Colon Carcinoma Metastatic in the Brain (tissue), 2 donors: ENCODE data around the genes CGB1, CGB7 and PPFIA3.

GRCh38 chr19:48873650-48874206 lies 1.5 kb downstream of the PPP1R15A start:
- PRO-cap, 2 experiments = peak in 2 of 2 experiments; most common minus-strand start chr19:48873673 (in 2)

DNA sequence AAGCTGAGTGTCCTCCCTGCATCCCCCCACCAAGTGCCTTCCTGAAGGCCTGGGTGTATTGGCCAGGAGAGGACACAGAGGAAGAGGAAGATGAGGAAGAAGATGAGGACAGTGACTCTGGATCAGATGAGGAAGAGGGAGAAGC lies 1.9 kb downstream of the PPP1R15A start:
- PRO-cap, 2 experiments = no peak in any of the 2 experiments

GRCh38 chr19:48895781-48896684 lies 2.5 kb downstream of the TULP2 start:
- PRO-cap, 2 experiments = no peak in any of the 2 experiments

DNA sequence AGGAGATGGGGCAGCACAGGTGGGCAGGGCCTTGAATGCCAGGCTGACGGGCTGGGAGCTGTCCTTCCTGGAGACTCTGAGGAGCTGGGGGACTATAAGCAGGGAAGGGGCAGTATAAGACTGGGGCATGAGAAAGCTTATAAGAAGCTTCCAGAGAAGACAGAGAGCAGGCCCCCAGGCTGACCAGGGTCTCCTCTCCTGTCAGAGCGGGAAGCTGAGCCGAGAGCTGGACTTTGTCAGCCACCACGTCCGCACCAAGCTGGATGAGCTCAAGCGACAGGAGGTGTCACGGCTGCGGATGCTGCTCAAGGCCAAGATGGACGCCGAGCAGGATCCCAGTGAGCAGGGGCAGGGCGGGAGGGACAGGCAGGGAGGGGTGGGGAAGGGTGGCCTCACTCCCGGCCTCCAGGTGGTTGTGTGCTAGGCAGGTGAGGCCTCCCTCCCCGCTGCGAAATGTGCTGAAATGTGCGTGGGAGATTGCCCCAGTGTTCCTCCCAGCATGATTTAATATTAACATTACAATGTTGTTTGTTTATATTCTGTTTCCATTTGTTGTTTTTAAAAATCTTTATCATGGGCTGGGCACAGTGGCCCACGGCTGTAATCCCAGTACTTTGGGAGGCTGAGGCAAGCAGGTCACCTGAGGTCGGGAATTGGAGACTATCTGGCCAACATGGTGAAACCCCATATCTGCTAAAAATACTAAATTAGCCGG lies 5.6 kb downstream of the NUCB1 start:
- PRO-cap, 2 experiments = no peak in any of the 2 experiments

DNA sequence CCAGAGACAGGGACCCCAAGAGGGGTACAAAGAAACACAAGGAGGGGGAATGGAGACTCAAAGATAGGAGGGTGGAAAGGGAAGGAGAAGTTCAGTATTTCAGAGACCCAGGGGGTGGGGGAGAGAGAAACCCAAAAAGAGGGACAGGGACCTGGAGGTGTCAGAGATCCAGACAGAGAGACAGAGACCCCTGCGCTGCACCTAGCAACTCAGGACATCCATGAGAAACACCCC lies 219 bp upstream of the ENSG00000268655 start:
- PRO-cap, 2 experiments = no peak in any of the 2 experiments

DNA sequence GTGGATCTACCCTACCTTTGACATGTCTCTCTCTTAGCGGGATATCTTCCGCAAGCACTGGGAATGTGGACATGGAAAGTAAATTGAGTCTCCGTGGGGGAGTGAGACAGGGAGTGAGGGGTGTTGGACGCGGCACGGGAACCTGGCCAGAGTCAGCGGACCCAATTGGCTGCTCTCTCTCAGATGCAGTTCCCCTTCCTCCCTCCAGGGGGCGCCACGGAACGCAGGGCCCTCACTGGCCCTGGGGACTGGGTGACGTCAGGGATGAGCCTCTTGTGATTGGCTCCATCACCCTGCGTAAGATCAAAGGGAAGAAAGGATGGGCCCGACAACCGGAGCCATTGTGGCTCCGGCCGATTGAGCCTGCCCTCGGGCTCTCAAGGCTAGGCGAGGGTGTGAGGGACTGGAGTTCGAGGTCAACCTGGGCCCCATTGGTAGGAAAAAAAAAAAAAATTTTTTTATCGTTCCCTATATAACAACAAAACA lies at the start of gene CGB1:
Gene CGB1, minus strand, starts transcription at position 208 of the 486 bp plus-strand sequence.
- PRO-cap, 2 experiments = no peak in any of the 2 experiments

DNA sequence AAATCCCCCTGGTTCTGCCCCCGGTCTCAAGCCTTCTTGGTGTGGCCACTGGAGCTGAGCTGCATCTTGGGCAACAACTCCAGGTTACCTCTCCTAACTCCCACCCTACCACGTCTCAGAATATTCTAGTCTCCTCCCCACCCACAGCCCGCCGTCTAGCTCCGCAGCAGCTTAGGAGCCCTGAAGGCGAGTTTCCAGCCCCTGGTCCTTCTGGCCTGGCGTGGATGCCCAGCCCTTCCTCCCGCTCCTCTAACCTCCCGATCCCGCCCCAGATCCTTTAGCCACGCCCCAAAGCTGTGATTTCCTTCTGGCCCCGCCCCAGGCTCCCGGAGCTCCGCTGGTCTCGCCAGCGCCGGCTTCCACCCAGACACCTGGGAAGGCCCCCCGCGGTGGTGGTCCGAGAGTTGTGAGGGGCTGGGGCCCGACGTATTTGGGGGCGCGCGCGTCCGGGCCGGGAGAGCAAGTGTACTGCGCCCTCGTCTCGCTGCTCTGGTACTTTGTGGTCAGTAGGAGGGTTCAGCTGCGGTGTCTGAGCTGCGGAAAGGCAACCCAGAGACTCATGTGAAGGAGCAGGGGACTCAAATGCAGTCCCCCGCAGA lies at the start of gene CGB7:
Gene CGB7, minus strand, starts transcription at position 226 of the 599 bp plus-strand sequence.
- PRO-cap, 2 experiments = no peak in any of the 2 experiments

GRCh38 chr19:49119216-49119855 lies at the start of gene PPFIA3:
PPFIA3 (plus strand) TSS chr19:49119544.
- PRO-cap, 2 experiments = peak in 2 of 2 experiments; most common plus-strand start chr19:49119703 (in 2); most common minus-strand start chr19:49119659 (in 1)

DNA sequence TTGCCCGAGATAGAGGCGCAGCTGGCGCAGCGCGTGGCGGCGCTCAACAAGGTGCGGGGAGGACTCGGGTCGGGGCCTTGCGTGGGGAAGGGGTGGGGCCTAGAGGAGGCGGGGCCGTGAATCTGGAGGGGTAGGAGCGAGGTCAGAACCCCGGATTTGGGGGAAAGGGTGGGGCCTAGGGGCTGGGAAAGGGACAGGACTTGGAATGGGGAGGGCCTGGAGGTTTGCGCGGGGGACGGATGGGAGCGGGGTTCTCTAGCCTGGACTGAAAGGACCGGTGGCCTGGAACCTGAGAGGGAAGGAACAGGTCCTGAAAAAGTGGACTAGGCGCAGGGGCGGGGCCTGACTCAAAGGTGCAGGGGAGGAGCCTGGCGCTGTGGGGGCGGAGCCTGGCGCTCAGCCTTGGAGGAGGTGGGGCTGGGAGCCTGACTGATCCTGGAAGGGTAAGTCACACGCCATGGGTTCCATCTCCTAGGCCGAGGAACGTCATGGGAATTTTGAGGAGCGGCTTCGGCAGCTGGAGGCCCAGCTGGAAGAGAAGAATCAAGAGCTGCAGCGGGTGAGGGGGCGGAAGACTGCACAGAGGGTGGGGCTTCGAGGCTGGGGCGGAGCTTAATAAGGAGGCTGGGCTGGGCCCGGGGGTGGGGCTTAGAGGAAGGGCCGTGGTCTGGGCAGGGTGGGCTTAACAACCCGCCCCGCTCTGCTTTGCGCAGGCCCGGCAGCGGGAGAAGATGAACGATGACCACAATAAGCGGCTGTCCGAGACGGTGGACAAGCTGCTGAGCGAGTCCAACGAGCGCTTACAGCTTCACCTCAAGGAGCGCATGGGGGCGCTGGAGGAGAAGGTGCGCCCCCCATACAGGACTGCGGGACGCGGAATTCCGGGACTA lies 14.2 kb downstream of the PPFIA3 start:
- PRO-cap, 2 experiments = no peak in any of the 2 experiments

DNA sequence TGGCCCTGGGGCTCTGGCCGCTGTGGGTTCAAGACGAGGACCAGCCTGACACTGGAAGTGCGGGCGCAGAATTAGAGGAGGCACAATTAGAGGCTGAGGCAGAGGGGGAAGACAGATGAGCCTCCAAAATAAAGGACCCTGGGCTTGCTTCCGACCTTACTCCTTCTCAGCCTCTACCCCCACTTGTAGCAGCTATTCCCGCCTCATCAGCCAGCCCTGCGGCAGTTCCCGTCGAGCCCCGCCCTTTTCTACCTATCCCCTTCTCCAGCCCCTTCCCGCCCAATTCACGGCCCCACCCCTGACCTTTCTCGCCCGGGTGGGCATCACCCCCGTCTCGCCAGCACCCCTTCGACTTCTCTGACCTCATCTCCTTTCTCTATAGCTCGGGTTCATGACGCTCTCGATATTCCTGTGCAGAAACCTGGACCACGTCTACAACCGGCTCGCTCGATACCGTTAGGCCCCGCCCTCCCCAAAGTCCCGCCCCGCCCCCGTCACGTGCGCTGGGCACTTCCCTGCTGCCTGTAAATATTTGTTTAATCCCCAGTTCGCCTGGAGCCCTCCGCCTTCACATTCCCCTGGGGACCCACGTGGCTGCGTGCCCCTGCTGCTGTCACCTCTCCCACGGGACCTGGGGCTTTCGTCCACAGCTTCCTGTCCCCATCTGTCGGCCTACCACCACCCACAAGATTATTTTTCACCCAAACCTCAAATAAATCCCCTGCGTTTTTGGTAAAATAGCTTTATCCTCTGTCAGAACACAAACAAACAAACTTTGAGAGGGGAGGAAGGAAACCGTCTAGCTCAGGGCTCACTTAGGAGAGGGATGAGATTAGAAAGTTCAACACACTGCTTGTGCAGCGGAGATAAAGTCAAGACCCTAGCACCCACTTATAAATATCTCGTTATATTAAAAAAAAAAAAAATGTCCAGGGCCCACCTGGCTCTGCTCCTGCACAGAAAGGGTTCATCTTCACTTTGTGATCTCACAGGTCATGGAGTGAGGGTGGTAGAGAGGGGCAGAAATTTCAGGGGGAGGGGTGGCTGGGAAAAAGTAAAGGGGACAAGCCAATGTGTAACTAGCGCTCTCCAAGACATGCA lies 5.0 kb downstream of the CD37 start:
- PRO-cap, 2 experiments = no peak in any of the 2 experiments

GRCh38 chr19:49395429-49396202 lies 7.6 kb downstream of the KASH5 start:
- PRO-cap, 2 experiments = no peak in any of the 2 experiments

- PRO-cap, 2 experiments = no peak in any of the 2 experiments
Observed at GRCh38 chr19:49423267-49423421, 97 bp downstream of the PTH2 start.

- PRO-cap, 2 experiments = no peak in any of the 2 experiments
Observed at GRCh38 chr19:49455767-49456306, 2.8 kb downstream of the ALDH16A1 start.

- PRO-cap, 2 experiments = no peak in any of the 2 experiments
Observed at GRCh38 chr19:49546821-49547401, 19.1 kb downstream of the RCN3 start.

- PRO-cap, 2 experiments = no peak in any of the 2 experiments
Observed at GRCh38 chr19:49560287-49561382, 19.7 kb downstream of the NOSIP start.

DNA sequence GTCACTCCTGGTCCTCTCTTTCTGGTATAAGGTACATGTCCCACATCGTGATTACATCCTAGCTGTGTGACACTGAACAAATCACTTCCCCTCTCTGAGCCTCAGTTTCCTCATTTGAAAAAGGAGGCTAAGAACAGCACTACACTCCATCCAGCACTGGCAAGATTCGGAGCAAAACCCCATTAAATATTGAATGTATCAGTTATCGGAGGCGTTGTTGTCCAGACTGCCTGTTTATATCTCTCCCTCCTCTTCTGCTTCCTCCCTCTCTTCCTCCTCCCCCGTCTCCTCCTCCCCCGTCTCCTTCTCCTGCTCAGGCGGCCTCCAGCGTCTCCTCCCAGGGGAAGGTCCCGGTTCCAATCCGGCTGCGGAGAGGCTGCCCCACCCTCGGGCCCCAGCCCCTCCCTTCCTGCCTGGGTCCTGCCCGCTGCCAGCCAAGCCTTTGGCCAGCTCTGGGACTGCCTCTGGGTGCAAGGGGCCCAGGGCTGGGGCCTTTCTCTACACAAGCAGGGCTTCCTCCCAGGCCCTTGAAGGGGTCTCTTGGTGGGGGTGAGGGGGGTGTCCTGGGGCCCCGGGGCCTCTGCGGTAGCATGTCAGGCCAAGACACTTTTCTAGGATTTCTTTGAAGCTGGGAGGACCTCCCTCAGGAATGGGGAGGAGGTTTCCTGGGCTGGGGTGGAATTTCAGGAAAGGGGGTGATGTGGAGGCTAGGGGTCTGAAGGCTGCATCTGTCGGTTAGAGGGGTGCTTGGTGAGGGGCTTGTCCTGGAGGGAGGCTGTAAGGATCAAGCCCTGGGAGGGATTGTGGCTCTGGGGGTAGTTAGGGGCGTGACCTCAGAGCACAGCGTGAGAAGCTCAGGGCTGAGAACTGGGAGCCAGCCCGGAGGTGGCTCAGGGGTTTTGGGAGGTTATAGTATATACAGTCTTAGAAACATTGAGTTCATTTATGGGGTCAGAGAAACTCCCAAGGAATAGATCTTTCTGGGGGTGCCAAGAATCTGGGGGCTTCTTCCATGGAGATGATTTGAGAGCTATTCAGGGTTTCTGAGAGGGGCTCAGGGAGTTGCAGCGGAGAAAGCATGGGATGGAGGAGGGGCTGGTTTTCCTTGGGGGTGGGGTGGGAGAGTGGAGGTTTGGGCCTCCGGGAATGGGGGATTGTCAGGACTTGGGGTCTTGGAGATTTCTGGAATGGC lies 1.7 kb downstream of the RRAS start:
- PRO-cap, 2 experiments = peak in 1 of 2 experiments; most common plus-strand start position 449 of the sequence (in 1); most common minus-strand start position 337 of the sequence (in 1)

GRCh38 chr19:49673710-49674015 lies 3.4 kb upstream of the PRMT1 start:
- PRO-cap, 2 experiments = no peak in any of the 2 experiments

DNA sequence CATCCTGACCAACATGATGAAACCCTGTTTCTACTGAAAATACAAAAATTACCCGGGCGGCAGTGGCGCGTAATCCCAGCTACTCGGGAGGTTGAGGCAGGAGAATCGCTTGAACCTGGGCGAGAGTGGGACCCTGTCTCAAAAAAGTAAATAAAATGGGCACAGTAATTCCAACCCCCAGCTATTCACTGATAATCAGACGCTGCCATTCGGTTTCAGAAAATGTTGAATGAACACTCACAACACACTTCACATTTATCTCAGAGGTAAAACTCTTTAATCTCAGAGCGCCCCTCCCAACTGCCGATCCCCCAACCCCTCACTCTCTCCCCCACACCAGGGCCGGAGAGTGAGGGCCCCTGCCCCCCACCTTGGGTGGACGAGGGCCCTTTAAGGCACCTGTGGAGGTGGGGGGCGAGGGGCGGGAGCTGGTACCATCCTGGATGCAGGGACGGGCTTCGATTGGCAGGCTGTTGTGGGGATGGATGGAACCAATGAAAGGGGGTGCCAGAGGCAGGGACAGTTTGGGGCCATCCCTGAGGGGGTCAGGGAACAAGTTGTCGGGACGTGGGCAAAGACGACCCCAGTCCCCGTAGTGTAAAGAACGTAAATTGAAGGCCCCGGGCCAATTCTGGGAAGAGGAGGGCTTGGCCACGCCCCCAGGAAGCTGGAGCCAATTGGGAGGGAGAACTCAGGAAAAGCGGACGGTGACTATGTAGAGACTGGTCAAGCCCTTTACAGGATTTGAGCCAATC lies 1.6 kb upstream of the PNKP start:
- PRO-cap, 2 experiments = no peak in any of the 2 experiments

DNA sequence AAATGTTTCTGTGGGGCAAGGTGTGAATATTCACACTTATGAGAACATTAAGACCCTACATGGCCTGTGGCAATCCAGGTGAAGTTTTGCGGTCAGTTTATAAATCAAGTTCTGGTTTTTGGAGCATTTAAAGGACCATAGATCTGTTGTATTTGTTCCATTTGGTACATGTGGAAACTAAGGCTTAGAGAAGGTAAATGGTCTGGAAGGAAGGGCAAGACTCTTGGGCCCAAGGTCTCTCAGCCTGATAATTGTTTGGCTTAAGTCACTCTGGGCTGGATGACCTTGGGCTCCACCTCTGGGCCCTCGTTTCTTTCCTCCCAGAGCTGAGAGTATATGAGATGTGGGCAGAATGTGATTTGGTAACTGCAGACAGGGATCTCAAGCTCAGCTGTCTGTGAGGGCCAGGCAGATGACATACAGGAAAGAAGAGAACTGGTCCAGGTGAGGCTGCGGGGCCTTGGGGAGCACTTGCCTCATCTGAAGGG lies 1.4 kb downstream of the ZNF473 start:
- PRO-cap, 2 experiments = no peak in any of the 2 experiments

DNA sequence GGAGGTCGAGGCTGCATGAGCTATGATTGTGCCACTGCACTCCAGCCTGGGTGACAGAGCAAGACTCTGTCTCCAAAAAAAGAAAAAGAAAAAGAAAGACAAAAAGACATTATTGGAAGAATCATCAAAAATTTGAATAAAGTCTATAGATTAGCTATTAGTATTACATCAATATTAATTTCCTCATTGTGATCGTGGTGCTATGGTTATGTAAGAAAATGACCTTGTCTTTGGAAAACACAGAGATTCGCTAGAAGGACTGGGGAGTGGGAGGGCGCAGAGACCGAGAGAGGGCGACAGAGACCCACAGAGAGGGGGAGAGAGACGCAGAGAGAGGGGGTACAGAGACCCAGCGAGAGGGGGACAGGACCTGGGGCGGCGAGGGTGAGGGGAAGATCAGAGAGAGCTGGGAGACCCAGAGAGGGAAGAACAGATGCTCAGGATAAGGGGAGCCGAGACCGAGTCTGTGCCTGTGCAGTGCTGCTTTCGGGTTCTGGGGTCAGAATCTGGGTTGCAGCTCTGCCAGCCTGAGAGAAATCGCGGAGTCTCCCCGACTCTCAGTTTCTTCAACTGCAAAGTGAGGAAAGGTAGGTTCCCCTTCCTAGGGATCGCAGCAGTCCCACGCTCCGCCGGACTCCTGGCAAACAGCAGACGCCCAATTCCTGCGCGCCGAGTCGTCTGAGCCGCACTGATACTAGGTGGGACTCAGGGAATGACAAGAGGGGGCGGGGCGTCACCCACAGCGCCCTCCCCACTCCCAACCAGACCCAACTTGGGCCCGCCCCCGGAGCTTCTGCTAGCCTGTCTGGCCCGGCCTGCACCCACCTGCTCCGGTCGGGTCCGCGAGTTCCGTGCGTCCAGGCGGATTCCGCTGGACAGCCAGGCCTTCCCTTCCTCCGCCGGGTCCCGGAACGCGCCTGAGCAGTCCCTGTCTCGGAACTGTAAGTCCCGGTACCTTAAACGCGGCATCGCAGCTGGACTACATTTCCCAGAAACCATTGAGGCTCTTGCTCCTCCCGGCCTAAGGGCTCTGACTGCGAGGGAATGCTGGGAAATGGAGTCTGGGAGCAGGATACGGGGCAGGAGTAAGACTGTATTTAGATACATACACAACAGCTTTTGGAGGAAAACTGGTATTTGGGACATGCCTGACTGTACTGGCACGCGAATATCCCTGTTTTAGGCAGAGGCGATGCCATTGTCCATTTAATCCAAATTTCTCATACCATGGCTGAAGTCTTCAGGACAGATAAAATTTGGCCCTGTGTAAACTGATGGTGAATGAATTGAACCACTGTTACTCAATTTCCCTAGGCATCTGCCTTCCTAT lies 15.3 kb downstream of the IZUMO2 start:
- PRO-cap, 2 experiments = peak in 2 of 2 experiments; most common minus-strand start position 649 of the sequence (in 2)